Paraaortic lymph node (tissue), 1 donor: Measurements from ENCODE around the gene SLC46A2.

DNA sequence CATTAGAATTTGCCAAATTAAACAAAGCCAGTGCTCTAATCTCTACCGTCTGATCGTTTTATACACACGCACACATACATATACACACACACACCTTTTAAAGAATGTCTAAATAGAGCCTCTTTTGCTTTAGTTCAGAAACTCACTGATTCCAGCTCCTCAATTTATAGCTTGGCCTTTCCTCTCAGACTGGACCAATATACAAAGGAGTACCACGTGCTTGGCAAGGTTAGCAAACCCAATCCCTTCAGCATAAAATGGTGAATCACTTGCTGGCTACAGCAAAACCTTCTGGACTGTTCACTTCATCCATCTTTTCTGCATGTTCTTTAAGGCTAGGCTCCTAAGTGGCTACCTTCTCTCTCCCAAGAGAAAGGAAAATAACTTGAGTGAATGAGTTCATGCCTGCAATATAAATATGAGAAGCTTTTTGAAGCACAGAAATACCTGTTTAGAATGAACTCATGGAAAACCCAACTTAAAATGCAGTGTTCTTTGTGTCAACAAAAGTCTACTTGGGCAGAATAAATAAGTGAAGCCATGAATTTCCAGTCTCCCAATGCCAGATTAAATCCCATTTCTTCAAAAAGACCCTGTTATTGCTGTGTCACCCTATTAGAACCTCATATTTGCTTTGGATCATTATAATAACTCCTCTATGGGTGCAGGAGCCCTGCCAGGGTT is 109.6 kb downstream of the LPAR1 start:
- PRO-cap, result no peak

GRCh38 chr9:111023098-111023686 is 15.1 kb downstream of the LPAR1 start:
- PRO-cap, result no peak

- PRO-cap, result no peak
These were observed 1.0 kb downstream of the DNAJC25 start for GRCh38 chr9:111632134-111632613.

DNA sequence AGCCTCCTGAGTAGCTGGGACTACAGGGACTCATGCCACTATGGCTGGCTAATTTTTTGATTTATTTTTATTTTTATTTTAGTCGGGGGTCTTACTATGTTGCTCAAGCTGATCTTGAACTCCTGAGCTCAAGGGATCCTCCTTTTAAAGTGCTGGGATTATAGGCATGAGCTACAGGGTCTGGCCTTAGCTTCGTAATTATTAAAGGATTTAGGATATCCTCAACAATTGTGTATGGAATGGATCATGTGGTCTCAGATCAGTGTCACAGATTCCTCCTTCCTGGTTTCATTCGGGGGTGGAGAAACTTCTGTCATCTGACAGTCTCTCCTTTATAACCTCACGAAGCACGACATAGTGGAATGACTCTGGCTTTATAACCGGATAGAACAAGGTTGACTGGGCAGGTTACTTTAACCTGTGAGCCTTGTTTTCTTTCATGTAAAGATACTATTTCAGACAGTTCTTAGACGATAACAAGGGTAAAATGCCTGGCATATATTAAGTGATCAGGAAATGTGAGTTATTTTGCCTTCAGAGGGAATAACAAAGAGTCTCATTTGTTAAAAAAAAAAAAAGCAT is 4.4 kb upstream of the GNG10 start:
- PRO-cap, result no peak

DNA sequence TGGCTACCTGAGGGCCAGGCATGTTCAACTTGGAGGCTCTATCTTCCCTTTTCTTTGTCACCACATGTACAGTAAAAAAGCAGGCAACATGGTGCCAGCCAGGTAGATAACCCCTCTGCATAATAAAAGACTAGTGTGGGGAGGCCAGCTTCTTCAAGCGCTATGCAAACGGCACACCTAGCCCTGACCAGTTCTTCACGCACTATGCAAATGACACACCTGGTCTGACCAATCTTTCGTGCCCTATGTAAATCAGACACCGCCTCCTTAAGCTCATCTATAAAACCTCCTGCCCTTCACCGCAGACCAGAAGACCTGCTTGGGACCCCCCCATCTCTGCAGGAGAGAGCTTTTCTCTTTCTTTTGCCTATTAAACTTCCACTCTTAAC is 28.2 kb upstream of the UGCG start:
- PRO-cap, result no peak

GRCh38 chr9:111983658-111983857 is 86.9 kb downstream of the UGCG start:
- PRO-cap, result unidirectional peak, minus-strand start at chr9:111983750

- PRO-cap, result no peak
These were observed 124.6 kb downstream of the SUSD1 start for GRCh38 chr9:112050431-112051005.

- PRO-cap, result bidirectional peak, plus-strand start at chr9:112061641, minus-strand start at chr9:112061317; unidirectional peak, plus-strand start at chr9:112061673
These were observed 113.6 kb downstream of the SUSD1 start for GRCh38 chr9:112061214-112062091.

DNA sequence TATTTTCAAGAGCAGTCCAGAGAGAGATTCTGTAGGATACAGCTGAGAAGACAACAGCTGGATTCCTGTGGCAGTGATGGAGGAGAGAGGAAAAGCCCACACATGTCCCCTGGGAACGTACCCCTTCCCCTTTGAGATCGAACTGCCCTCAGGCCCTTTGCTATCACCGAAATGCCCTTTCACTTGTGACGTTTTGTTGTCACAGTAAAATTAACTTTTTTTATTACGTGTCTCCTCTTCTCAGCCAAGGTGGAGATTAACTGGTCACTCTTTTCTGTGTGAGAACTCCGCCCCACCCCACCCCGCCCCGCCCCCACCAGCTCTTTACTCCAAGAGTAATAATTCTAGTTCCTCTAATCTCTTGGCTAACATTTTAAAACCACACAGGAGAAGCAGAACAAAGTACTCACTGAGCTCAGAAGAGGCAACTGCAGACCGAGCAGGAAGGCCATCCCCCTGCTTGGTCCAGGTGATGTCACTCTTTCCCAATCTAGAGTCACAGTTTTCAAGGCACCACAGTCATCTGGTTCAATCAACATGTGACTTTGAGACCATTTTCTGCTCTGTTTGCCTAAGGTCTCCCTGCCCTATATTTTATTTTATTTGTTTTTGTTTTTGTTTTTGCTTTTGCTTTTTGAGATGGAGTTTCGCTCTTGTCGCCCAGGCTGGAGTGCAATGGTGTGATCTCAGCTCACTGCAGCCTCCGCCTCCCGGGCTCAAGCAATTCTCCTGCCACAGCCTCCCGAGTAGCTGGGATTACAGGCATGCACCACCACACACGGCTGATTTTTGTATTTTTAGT is 105.5 kb downstream of the SUSD1 start:
- PRO-cap, result no peak

DNA sequence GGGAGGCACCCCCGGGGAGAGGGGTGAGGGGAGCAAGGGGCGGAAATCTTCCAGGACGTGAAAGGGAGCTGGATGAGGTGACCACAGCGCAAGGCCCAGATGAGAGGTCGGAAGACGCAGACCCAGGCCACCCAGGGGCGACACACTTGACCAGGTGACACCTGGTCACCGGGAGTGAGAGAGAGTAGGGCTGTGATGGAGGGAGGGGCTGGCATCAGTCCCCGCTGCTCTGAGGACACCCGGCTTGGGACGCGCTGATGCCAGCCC is 433 bp upstream of the SUSD1 start:
- PRO-cap, result no peak

DNA sequence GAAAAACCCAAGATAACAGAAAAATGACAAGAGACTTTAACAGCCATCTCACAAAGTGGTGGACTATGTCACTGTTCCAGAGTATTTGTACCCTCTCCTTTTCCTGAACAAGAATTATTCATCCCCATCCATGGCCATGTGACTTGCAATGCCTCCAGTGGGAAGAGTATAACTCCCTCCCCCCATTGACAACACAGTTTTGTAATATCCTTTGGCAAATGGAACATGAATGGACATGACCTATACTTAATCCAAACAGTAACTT is 33.9 kb downstream of the PTBP3 start:
- PRO-cap, result no peak

GRCh38 chr9:112332372-112332798 is 1.0 kb downstream of the PTBP3 start:
- PRO-cap, result no peak

DNA sequence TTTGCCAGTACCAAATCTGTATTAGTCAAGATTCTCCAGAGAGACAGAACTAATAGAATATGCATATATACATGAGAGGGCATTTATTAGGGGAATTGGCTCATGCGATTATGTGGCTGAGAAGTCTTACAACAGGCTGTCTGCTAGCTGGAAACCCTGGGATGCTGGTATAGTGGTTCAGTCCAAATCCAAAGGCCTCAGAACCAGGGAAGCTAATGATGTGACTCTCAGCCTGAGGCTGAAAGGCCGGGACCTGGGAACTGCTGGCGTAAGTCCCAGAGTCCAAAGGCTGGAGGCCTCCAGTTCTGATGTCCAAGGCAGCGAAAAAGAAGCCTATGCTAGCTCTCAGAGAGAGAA is 84.0 kb downstream of the KIAA1958 start:
- PRO-cap, result no peak

DNA sequence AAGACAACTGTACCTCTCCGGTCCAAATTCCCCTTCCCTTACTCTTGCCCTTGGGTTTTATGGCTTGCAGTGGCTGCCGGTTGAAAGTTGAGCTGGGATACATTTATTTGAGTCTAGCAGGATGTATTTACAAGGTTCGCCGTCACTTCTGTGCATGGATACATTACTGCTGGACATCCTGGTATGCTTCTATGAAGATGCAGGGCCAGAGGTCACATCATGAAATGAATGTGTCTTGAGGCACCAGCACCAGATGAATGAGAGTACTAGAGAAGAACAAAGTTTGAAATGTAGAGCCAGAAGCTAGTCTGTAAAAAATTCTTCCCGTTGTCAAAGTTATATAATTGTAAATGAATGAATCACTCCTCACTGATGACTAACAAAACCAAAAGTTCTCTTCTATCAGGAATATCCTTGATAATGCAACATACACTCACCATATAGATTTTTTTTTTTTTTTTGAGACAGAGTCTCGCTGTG is 12.9 kb upstream of the SNX30 start:
- PRO-cap, result no peak

DNA sequence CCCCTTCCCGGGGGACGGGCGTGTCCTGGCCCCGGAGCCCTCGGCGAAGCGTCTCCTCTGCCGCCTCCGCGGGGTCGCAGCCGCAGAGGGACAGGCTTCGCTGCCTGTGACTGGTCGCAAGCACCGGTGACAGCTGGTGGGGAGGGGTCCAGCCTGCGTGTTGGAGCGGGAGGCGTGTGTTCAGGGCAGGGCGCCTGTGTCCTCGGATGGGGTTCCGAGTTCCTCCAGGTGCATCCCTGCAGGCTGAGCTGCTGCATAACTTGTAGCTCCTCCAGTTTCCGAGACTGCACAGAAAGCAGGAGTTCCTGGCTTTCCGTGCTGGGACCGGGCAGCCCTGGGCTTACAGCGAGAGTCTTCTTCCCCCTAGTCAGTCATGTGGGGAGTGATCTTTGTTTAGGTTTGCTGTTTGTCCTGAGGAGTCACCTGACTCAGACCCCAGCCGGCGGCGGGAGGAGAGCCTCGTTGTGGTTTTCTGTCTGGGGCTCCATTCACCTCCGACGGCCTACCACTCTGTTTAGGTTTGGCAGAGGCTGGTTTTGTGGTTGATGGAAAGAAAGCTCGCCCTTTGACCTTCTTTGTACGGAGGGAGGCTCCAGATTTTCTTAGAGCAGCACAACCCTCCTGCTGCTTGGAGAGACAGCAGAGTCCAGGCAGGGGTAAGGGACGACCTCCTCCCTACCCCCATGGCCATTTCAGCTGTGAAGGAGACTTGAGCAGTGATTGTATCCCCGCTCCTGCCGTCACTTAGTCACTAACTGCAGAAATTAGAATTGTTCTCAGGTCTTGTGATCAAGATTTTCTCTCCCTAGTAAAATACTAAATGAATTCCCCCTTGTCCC is 920 bp downstream of the SNX30 start:
- PRO-cap, result bidirectional peak, plus-strand start at position 431 of the sequence, minus-strand start at position 373 of the sequence

- PRO-cap, result no peak
These were observed 58.8 kb downstream of the SLC46A2 start for GRCh38 chr9:112831937-112832270.

DNA sequence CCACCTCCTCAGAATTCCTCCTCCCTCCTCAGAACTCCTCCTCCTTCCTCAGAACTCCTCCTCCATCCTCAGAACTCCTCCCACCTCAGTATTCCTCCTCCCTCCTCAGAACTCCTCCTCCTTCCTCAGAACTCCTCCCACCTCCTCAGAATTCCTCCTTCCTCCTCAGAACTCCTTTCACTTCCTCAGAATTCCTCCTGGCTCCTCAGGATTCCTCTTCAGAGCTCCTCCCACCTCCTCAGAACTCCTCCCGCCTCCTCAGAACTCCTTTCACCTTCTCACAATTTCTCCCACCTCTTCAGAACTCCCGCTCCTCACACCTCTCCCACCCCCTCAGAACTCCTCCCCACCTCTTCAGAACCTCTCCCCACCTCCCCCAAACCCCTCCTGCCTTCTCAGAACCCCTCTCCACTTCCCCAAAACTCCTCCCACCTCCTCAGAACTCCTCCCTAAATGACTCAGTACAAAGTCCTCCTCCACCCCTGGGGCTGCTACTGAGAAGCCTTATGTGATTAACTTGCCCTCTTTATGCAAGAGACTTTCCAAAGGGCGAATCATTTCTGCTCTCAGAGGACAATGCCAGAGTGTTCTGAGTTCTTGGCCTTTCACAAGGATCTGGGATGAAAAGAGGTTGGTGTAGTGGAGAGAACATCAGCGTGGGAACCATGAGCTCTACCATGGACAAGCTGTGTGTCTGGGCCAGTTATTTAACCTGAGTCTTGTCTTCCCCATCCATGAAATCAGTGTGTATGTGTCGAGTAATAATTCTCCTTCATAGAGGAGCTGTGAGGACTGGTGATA is 23.1 kb downstream of the SLC46A2 start:
- PRO-cap, result no peak

- PRO-cap, result no peak
These were observed at the start of gene SLC46A2 for GRCh38 chr9:112890575-112891219. SLC46A2 (minus strand) TSS chr9:112890876.

DNA sequence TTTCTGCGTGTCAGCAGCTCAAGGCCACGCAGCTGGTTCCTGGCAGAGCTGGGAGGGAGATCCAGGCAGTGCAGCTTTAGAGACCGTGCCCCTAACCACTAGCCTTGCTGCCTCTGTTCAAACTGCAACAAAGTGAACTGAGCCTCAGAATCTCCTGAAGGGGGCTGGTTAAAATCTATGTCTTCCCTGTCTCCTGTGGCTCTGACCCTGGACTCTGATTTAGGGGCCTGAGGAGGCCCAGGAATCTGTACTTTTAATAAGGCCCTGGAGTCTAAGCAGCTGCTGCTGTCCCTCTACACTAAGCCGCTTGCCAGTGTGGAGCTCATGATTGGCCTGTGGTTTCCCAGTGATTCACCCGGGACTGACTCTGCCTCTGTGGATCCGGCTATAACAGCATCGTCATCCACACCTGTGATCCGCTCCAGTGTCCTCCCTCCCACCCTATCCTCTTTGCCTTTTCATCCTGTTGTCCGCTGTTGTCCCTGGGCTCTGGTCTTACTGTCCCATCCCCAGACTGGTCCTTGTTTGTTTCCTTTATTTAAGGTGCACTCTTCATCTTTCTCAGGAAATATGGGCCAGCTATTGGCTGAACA is 3.6 kb downstream of the SLC31A2 start:
- PRO-cap, result no peak

DNA sequence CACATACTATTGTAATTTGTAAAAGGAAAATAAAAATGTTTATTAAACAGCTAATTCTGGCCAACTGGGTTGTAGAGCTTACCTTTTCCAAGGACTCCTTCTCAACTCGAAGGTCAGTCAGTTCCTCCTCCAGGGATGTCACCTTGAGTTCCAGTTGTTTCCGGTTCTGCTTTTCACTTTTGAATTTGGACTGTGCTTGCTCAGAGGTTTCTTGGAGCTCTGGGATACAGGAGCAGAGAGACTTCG is 25.6 kb downstream of the SLC31A2 start:
- PRO-cap, result no peak